Measurements from ENCODE around the gene PADI1.

- RRBS: no CpG with 5 or more reads among the region's 21 CpGs
Measured at GRCh38 chr1:16158668-16159471, 3.0 kb upstream of the EPHA2 start.

DNA sequence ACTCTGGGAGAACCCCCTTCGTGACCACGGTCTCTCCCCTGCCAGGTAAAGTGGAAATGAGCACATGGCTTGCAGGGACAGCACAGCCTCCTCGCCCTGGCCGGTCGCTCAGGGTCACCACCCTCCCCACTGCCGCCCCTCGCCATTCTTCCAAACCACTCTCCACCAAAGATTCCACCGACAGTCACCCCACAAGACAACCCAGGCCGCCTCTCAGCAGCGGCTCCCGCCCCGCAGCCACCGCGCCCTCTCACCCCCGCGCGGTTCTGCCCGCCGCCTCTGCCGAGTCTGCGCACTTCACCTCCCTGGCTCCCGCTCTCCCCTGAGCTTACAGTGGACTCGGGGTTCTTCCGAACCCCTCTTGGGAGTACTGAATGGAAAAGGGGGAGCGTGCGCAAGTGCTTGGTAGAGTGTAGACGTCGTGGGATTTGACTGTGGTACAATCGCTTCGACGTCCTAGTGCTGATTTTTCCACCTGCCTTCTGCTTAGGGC lies 93.7 kb downstream of the NECAP2 start:
- RRBS: no CpG with 5 or more reads among the region's 31 CpGs

DNA sequence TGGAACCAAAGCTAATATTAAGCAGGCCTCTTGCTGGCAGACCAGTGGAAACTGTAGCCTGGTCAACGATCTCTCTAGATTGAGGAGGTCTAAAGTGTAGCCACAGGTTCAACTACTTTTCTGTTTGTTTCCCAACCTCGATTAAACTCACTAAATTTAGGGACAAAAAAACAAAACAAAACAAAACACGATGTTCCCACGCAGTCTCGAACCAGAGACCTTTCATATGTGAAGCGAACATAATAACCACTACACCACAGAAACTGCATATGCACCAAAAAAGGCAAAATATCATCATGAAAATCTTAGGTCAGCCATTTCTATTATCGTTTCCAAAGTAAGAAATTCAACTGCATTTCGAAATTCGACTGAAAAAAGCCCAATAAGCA lies 106.9 kb downstream of the NECAP2 start:
- RRBS: no CpG with 5 or more reads among the region's 9 CpGs

GRCh38 chr1:16696503-16696948 lies 225.2 kb upstream of the CROCC start:
- RRBS: 2% methylated on average over 5 of the region's 29 CpGs

- RRBS: no CpG with 5 or more reads among the region's 1 CpG
Measured at GRCh38 chr1:16735420-16735619, 186.4 kb upstream of the CROCC start.

DNA sequence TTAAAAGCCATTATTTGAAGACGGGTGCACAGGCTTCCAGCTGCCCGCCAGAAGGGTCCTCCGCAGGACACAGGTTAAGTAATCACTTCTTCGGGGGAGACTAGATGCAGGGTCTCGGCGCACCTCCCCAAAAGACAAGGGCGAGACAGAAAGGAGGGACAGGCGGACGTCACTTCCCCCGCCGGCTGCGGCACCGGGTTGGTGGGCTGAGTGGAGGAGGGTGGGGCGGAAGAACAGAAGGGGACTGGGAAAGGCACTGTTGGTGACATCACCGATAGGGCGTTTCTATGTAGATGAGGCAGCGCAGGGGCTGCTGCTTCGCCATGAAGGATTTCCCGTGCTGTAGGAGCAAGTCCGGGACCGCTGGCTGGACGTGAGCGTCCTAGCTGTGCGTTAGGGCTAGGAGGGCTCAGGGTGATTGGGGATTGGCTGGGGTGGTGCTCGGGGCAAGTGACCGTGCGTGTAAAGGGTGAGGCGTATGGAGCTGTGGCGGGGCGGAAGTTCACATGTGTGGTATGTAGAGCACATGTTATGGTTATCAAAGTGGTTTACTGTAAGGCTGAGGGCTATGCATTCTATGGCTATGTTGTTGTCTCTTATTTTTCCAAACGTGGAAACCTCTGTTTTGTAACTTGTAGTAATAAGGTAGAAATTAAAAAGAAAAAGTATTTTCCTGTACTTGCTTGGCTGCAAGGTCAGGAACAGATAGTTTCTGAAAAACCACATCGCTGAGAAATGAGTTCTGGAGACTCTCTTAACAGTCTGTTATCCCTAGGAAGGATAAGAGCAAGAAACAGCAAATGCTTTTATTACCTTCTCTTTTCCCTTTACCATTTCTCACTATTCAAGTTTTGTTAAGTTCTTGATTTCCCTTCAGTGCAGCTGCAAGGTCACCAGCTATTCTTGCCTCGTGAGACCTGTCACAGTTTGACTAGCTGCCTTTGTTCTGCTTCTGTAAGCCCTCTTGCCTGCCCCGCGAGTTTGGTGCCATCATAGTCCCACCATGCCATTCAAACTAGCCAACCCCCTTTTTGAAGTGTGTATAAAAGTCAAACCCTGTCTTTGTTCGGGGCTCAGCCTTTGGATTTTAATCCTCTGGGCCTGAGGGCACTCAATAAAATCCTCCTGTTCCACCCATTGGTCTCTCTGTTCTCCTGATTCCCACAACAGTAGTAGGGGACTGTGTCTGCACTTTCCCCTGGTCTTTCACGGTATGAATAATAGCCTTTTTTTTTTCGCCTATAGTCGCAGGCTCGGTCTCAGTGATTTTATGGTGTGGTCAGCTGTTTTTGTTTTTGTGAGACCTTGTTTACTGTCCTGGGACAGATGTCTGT lies 16.6 kb upstream of the CROCC start:
- RRBS: no CpG with 5 or more reads among the region's 40 CpGs

GRCh38 chr1:16922965-16923559 lies 1.3 kb downstream of the CROCC start:
- RRBS: no CpG with 5 or more reads among the region's 20 CpGs

- RRBS: no CpG with 5 or more reads among the region's 13 CpGs
Measured at GRCh38 chr1:16951766-16952167, 28.7 kb downstream of the MFAP2 start.

GRCh38 chr1:16967937-16968509 lies 12.4 kb downstream of the MFAP2 start:
- RRBS: no CpG with 5 or more reads among the region's 27 CpGs

DNA sequence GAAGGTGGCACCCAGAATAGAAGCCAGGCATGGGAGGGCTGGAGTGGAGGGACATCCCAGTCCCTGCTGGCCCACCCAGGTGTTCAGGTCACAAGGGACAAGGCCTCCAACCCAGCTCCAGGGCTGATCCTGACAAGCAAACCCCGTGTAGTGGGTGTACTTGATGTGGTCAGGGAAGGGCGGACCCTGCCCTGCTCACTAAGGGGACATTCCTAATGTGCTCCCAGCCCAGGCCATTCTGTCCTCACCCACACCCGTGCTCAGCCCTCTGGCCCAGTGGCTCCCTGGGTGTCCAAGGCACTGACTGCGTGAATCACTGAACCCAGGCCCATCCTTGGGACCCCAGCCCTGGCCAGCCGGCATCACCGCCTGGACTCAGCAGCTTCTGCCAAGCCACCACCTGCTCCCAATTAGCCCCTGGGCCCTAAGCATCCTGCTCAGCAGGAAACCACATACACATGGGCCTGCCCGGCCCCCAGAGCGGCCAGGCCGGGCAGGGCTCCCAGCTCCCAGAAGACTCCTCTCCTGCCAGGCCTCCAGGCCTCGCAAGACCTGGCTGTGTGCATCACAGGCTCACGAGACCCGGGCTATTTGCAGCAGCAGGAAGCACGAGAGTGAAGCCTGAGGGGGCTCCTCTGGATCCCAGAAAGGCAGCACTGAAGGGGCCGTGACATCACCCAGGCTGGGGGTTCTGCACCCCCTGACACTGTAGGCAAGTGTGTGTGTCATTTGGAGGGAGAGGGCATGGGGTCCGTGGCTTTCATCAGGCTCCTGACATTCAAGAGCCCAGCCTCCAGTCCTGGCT lies 1.8 kb downstream of the MFAP2 start:
- RRBS: 7% methylated on average over 3 of the region's 15 CpGs

DNA sequence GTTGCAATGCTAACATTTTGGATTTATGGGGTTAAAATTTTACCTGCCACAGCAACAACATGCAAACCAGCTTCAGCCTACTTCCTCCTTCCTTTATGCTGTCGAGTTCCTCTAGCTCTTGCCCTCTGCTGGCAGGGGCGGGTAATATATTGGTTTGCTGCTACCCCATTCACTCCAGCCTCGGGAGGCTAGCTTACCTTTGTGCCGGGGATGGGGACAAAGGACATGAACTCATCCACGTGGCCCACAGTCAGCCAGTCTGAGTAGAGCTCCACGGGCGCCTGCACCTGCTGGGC lies 21.6 kb upstream of the SDHB start:
- RRBS: no CpG with 5 or more reads among the region's 7 CpGs

DNA sequence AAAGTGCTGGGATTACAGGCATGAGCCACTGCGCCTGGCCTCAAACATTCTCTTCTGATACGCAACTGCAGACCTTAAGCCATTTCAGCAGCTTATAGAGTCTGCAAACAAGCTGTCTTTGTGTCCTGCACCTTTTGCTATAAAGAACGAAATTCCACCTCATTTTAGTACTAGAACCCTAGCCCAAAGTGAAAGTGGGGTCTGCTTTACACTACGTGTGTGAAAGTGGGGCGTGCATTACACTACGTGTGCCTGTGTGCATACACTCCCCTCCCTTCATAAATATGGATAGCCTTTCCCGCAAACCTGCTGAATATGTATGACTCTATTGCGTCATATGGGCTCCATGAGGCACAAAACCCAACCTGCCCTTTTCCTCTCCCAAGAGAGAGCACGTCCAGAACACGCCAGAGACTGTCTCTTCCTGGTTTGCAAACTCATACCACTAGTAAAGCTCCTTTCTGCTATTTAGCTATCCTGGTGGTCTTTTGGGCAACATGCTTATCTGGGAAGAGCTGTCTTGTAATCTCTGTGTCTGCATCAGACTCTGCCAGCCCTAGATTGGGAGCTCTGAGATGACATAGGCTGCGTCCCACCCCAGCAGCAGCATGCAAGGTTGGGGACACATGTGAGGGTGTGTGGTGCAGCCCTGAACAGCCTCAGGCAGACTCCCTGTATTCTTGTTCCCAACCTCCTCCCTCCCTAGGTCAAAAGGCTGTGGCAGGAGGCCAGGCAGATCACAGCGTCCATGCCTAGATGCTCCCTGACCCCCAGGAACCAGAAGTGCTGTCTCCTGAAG lies 12.5 kb upstream of the PADI1 start:
- RRBS: no CpG with 5 or more reads among the region's 12 CpGs

GRCh38 chr1:17204934-17205377 lies at the start of gene PADI1:
Gene PADI1 (plus strand): TSS chr1:17205128.
- RRBS: no CpG with 5 or more reads among the region's 7 CpGs

DNA sequence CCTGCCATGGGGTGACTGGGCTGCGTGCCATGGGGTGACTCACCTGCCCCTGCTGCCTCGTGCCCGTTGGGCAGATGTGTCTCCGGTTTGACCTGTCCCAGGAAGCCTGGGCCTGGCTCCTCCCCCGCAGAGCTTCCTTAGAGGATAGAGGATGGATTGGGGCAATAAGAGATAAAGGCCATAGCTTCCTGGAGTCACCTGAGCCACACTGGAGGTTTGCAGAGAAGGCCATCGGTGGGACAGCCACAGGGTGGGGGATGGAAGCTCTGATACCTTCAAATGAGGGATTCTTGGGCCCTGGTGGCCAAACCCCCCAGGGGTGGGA lies 1.8 kb downstream of the PADI3 start:
- RRBS: no CpG with 5 or more reads among the region's 6 CpGs

GRCh38 chr1:17410964-17411219 lies 28.6 kb downstream of the RCC2 start:
- RRBS: no CpG with 5 or more reads among the region's 4 CpGs

GRCh38 chr1:17425467-17425721 lies 14.1 kb downstream of the RCC2 start:
- RRBS: no CpG with 5 or more reads among the region's 11 CpGs

- RRBS: no CpG with 5 or more reads among the region's 9 CpGs
Measured at GRCh38 chr1:17516563-17517269, 22.8 kb upstream of the ARHGEF10L start.

GRCh38 chr1:17527044-17527962 lies 12.2 kb upstream of the ARHGEF10L start:
- RRBS: no CpG with 5 or more reads among the region's 15 CpGs

DNA sequence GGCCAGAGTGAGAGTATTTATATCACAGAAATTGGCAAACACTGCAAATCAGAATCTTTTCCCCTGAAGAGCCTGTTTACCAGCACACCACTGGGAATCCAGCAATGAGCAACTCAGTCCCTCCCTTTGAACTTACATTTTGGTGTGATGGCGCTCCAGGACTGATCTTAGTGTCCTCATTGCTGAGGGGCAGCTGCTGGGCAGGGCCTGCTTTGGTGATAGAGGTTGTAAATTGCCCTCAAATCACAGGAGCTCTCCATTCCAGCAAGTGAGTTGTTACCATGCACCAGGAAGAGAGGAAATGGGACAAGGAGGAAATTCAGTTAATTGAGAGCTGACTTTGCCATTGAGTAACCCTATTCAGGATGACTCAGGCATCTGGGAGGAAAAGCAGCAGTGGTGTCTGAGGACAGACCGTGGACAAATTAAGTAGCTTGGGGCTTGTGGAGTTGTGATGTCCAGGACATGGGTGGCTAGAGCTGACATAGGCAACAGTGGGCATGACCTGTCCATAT lies 5.8 kb downstream of the ARHGEF10L start:
- RRBS: no CpG with 5 or more reads among the region's 2 CpGs

GRCh38 chr1:17579951-17580808 lies 40.7 kb downstream of the ARHGEF10L start:
- RRBS: no CpG with 5 or more reads among the region's 12 CpGs

Measured in AG09309 (cell line).